ENCODE measurements around a stretch of chr10.

DNA sequence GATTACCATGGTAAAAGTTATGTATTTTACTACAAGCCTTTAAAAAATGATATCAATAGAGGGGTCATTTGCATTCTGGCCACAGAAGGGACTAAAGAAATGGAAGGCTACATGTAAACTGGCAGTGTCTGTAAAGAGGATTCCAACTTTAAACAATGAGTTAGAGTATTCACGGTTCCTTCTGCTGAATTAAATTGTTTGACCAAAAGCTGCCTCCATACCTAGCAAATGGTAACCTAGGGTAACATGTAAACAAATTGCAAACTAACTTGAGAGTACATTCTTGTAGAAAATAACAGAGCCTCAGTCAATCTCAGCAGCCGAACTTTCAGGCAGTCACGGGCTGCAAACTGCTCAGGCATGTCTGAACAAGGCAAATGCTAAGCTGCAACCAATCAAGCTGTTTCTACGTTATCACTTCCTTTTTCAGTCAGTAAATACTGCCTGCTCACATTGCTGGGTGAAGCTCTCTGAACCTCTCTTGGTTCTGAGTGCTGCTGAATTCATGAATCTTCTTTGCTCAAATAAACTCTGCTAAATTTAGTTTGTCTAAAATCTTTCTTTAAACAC lies 1212.5 kb downstream of the SORCS1 start:
- PRO-cap, result no peak

DNA sequence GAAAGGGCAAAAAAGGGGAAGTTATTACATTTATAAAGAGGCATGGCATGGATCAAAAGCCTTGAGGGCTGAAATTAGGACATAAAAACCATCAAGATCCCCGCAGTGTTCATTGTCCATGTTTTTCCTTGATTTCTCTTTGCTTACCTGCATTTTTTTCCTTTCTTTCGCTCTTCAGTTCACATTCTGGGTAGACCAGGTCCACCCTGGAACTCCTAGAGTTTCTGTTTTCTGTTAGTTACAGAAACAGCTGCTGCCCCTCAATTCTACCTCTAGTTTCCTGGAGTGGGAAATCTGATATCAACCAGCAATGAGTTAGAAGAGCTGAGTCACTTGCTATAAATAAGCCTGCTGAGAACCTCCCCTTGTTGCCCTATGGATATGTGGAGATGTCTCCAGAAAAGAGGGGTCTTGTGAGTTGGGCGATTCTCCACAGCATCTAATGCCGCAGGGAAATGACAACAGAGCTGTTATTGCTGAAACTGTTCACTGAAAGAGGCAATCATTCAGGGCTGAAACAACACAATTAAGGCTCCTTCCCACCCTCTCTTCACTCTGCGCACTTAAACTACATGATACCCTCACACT lies 132.2 kb downstream of the SORCS1 start:
- PRO-cap, result no peak

DNA sequence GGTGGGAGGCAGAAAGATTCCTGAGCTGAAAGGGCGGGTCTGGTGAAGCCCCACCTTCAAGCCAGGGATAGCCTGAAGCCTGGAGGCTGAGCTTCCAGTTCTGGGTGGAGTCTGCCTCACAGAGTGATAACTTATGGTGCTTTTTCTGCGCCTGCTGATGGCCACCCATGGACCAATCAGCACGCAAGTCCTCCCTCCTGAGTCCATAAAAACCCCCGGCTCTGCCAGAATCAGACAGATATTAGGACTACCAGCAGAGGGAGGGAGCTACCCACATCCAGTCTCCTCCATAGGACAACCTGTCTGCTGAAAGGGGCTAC lies 380.5 kb upstream of the SORCS1 start:
- PRO-cap, result no peak

DNA sequence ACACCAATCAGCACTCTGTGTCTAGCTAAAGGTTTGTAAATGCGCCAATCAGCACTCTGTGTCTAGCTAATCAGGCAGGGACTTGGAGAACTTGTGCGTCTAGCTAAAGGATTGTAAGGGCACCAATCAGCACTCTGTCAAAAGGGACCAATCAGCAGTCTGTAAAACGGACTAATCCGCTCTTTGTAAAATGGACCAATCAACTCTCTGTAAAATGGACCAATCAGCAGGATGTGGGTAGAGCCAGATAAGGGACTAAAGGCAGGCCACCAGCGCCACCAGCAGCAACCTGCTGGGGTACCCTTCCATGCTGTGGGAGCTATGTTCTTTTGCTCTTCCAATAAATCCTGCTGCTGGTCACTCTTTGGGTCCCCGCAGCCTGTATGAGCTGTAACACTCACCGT lies 223.5 kb downstream of the XPNPEP1 start:
- PRO-cap, result no peak

DNA sequence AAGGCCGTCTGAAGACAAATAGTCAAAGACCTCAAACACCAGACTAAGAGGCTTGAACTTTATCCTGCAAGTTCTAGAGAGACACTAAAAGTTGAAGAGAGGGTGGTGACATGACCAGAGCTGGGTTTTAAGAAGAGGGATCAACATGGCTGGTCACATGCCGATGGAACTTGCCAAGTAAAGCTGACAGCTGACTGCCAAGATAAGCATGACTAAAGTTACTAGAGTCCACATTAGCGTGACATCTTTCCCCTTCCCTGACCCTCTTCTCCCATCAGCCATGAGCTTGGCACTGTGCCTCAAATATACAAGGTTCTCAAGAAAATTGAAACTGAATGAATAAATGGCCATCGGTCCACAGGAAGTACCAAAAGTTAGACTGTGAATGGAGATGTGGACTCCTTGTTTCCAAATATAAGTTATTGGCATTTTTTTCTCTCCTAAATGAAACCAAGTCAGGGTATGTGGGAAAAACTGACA lies 24.6 kb downstream of the XPNPEP1 start:
- PRO-cap, result no peak

- PRO-cap, result no peak
These were observed 38.3 kb upstream of the XPNPEP1 start for GRCh38 chr10:109961479-109962219.

- PRO-cap, result no peak
These were observed 20.4 kb upstream of the ADD3 start for GRCh38 chr10:109987273-109987902.

GRCh38 chr10:110007535-110007883 lies 275 bp upstream of the ADD3 start:
- PRO-cap, result no peak

GRCh38 chr10:110226556-110226784 lies 19.1 kb downstream of the MXI1 start:
- PRO-cap, result no peak

DNA sequence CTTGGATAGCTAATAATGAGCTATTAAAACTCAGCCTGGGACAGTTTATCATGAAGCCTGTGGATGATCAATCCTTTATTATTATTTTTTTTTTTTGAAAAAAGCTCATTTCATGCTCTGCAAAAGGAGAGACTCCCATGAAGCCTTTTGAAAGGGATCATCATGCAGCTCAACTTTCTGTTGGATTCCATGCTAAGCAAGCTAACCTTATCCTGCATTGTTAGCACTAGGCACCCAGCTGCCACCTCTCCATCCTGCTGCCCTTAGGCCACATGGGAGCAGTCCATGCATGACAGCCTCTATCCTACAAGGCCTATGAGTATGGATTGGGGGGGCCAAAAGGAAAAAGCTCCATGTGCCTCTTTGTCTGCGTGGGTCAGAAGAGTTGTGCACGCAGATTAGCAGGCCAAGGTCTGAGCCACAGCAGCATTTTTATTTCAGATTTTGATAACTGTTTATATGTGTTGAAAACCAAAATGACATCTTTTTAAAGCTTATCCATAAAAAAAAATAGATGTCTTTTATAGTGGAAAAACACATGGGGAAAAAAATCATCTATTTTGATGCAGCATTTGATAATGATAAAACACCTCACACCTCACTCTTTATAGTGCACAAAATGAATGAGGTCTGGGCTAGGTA lies 19.2 kb downstream of the SMNDC1 start:
- PRO-cap, result no peak

DNA sequence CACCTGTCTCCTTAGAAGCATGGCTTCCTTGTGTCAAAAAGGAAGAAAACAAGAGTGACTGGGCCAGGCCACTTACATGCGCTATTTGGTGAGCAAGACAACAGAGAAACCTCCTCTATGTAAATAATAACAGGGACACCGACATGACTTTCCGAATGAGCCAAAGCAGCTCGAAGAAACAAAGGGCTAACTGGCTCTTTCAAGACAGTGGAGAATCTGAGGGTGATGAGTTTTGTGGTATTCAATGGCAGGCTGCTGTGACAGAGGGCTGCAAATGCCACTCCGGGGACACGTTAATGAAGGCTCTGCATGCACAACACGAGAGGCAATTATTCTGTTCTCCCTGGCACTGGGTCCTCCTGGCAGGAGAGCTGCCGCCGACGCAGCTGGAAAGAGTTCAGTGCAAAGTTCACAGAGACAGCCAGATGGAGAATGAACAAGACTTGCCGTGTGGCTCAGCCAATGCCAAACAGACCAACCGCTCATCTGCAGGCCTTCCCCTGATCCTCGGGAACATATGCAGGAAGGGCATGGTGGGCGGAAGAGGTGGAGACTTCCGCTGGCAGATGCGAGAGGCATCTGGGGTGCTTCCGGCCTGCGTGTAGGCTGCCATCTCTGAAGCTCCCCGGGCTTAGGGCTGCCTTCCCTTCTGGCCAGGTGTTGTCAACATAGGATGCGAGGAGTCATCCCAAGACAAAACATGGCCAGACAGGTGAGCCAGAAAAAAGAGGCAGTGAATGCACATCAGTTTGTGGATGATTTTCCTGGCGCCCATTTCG lies 59.1 kb upstream of the SMNDC1 start:
- PRO-cap, result no peak

- PRO-cap, result no peak
These were observed 93.9 kb upstream of the SMNDC1 start for GRCh38 chr10:110398521-110399068.

DNA sequence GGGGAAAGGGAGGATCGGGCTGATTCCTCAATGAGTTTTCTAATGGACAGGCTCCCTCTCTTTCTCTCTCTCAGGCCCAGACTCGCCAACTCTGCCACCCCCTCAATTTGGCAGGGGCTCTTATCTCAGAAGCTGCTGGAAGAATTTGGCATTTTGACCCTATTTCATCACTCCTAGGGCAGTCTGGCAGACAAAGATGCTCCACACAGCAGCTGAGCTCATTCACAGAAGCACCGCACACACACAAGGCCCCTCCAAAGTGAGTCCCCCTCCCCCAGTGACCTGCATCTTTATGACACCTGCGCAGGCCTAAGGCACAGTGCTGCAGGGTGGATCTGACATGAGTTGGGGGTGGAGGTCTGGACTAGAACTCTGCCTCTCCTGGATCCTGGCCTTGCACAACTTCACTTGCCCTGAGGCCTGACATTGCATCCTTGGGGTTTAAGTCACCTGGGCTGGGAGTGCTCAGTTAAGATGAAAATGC lies 41.2 kb upstream of the DUSP5 start:
- PRO-cap, result no peak

- PRO-cap, result no peak
These were observed 35.6 kb upstream of the DUSP5 start for GRCh38 chr10:110461915-110462630.

DNA sequence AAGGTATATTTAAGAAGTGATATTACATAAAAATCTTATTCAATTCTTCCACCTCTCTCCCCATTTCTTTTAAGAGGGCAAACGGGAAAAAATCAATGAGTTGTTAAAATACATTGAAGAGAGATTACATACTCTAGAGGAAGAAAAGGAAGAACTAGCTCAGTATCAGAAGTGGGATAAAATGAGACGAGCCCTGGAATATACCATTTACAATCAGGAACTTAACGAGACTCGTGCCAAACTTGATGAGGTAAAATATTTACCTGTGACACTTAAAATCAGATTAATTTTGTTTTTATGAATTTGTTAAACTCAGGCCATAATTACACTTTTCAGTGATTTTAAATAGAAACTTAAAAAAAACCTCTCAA lies 14.3 kb downstream of the SMC3 start:
- PRO-cap, result no peak

DNA sequence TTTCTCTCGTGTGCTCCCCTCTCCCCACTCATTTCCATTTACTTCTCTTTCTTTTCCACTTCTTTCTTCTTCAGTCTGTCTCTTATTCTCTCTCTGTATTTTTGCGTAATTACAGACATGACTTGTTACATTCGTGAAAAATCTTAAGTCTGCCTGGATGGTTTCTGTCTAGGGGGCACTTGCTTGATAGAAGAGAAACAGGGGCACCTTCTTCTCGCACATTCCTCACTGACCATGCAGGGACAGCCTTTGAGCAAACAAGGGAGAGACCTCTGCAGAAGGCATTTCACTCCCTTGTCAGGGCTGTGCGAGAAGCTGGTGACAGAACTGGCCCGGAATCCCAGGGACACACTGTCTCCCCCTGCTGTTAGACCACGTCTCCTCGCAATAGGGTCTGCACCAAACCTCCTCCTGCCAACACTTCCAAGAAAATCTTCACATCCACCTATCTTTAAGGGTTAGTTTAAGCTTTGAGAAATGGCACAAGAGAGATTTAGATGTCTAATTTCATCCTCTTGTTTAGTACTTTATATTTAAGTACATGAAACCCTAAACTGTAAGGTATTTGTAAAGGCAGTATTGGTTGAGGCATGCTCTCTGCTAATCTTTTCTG lies 36.8 kb downstream of the RBM20 start:
- PRO-cap, result no peak

DNA sequence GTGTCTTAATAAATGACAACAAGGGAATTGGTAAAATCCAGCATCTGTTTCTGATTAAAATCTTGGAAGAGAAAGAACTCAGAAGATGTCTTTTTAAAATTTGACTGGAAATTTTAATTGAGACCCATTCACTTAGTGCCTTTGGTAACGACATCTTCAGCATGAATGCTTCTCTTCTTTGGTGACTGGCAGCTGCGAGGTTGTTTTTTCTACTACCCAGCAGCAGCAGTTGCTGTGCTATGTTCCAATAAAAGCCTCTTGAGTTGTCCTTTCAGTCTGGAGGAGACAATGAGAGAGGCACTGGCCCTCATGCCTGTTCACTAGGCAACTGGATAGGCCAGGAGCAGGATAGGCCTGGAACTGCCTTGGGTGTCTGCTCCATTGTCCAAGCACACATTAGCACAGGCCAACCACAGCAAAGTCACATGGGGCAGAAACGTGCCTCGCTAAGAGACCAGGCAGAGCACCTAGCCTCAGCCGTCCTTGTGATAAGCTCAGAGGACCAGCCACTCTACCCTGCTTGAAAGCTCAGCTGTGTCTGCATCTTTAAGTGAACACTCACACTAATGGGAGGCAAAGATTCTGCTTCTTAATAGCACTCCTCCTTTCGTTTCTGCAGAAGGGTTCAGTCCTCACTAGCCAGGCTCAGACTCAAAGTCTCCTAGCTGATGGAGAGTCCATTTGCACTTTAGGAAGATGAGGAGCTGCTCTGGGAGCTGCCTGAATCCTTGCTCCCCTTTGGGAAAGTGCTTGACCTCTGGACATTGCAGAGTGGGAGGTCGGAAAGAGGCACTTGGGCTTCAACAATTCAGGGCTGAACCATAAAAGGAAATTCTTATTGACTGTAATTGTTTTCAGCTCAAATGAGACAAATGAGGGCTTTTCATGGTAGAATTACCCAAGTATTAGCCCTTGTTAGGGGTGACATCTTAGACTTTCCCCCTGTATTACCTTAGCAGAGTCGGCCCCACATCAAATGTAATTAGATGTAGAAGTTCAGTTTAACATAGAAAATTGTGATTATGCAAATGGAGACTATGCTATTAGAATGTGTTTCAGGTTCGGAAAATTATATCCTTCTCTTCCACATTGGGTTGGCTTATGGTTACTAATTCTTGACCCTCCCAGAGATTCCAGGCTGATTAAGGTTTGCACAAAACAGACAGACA lies 76.7 kb upstream of the PDCD4 start:
- PRO-cap, result no peak

- PRO-cap, result no peak
These were observed 43.9 kb upstream of the PDCD4 start for GRCh38 chr10:110827660-110828307.

DNA sequence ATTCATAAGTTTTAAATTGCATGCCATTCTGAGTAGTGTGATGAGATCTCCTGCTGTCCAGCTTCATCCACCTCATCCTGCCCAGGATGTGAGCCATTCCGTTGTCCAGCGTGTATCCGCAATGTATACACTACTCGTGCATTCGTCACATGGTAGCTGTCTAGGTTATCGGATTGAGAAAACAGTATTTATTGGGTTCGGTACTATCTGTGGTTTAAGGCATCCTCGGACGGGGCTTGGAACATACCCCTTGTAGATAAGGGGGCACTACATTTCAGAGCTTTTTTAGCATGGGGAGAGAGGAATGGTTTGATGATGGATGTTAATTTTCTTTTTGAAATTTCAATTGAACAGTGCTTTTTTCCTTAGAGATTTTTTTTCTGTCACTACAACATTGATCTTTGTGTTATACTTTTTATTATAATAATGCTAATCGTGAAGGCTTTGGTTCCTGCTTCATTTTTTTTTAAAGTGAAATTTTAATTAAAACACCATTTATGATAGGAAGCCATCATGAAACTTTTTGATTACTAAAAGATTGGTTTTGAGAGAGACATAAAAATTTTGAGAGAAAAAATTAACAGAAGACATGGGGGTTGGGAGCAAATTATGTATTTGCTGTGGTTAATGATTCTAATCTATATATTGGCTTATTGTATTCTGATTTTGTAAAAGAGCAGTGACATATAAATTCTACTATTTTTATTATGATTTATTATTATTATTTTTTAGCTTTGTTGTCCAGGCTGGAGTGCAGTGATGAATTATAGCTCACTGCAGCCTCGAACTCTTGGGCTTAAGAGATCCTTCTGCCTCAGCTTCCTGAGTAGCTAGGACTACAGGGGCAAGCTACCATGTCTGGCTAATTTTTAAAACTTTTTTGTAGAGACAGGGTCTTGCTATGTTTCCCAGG lies 12.6 kb downstream of the PDCD4 start:
- PRO-cap, result no peak

DNA sequence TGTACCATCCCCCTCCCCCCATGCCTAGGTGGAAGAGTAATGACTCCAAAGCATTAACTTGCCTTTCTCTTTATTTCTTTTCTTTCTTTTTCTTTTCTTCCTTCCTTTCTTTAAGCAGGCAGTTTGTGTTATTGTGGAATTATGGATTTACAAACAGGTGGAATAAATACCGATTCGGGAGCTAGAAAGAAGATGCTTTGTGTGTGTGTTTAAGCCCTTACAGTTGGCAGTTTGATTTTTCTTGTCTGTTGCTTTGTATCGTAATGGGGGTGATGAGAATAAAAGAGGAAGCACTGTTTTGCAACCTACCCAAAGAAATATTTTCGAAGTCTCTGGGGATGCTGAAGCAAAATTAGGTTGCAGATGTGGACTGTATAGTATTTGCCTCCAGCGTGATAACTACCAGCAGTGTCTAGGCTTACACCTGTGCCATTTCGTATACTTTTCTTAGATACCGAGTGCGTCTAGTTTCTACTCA lies 1.1 kb downstream of the SHOC2 start:
- PRO-cap, result no peak